Mesenchymal stem cell of Wharton's jelly (primary cell): ENCODE results near the genes FRMPD4 and VEGFD.

DNA sequence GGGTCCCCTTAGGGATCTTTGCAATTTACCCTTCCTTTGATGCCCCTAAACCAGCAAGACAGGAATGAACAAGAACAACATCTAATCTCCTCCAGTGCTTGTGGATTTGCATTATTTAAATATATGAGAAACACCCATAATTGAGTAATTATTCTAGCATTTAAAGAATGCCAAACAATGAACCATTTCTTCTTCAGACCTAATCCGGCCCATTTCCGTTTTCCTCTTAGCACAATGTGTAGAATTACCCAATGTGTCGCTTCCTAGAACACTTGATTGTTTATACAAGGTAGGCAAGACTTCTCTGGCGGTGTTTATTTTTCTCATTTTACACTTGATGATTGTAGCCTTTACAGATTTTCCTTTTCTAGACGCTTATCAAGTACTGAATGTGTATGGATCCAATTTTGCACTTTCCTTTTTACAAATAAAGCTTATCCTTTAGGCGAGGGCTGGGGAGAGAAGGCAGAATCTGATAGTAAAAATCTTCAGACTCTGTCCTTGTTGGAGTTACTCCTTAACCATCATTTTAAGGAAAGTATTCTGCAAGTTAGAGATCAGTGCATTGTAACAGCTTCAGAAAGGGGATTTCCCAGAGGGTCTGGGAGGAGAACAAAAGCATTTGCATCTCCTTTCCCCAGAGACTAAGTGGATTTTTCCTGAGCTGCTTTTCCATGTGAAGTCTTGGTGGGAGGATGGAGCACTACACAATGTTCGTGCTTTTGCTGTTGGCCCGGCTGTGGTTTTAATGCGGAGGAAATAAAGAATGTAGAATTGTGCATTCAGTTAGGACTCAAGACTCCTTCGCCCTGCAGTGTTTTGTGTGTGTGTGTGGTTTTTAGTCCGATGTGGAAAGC lies 43.8 kb downstream of the CLDN34 start:
- CAGE, long polyA plus RNA = no peak

DNA sequence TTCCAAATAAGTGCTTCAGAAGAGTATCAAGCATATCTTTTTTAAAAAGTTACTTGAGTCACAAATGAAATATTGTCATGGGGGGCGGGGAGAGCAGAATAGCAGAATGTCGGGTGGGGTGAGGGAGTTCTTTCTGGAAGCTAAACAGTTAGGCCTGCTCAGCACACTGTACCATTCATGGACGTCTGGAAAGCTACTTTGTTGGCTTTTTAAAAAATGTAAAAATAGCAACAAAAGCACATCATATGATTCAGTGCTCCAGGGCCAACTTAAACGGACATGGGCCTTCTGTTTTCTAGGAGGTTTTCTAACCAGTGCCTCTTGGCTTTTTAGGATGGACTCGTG lies 57.4 kb upstream of the CLCN4 start:
- CAGE, long polyA plus RNA = no peak

DNA sequence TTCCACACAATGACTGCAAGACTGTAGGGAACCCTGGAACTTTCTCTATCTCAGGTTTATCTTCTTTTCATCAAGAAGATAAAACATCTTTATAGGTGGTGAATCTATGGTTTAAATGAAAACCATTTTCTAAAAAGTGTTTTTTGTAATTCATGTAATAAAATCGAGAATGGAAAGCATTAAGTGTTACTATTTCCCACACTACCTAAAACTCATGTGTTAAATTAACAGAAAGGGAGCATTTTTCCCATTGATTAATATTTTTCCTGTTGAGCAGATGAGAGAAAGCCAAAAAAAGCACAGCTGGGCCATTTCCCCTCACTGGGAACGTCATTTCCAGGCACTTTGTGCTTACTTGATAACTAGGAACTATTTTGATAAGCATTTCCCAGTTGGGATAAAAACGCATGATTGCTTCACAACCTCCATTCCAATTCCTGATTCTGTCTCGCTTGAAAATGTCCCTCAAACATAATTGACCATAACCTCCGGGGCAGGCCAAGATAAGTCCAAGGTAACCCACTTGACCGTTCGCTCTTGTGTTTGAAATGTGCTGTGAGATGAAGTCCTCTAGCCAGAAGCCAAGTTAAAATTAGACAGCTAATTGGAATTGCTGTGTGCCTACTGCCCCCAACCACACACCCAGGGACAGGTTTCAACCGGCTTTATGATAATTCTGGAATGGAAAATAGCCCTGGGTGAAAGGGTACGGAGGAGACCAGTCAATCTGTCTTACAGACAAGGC lies 137.3 kb downstream of the MID1 start:
- CAGE, long polyA plus RNA = no peak

GRCh38 chrX:10769986-10770286 lies 149.6 kb upstream of the MID1 start:
- CAGE, long polyA plus RNA = no peak

DNA sequence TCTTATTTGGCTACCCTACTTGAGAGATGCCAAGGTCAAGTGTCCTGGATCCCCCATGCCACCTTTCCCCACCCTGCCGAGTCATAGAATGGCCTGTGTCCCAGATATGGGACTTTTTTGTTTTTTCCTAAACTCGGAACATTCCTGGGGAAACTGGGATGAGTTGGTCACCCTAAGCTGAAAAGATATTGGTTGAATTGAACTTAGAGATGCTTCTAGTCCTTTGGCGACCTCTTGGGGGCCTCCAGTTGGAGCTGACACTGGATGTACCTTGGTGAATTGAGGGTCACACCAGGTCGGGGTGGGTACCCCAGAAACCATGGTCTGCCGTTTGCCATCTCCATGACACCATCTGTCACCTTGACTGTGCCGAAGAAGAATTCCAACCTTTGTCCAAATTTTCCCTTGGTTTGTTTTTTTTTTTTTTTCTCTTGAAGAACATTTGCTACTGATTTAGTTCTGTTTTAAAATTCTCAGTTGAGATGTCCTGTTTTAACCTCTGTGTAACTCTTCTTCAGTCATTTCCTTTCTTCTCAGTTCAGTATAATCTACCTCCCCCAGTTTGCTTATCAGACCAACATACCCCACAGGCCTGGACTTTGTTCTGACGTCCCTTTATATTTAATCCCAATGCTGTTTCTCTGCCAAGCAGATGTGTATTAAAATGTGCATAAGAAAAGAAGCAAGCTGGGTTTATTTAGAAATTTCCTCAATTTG lies 24.1 kb downstream of the HCCS start:
- CAGE, long polyA plus RNA = no peak

DNA sequence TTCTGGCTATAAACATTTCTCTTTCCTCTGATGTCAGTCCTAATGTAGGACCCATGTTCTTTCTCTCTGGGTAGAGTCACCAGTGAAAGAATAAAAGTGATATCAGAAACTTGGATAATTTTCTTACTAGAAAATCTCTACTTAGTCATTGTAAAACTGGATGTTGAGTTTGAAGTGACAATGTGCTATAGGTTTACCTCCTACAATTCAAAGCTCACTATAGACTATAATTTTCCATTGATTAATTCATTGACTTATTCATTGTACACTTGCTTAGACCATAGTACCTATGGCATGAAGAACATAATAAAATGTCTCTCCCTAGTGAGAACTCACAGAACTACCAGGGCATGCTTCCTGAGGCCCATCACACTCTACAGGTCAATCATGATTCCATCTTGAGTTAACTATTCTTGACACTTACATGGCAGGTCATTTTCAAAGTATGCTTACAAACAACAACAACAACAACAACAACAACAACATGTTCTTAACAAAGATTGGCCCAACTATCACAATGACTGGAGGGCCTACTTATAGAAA lies 77.3 kb downstream of the AMELX start:
- CAGE, long polyA plus RNA = no peak

DNA sequence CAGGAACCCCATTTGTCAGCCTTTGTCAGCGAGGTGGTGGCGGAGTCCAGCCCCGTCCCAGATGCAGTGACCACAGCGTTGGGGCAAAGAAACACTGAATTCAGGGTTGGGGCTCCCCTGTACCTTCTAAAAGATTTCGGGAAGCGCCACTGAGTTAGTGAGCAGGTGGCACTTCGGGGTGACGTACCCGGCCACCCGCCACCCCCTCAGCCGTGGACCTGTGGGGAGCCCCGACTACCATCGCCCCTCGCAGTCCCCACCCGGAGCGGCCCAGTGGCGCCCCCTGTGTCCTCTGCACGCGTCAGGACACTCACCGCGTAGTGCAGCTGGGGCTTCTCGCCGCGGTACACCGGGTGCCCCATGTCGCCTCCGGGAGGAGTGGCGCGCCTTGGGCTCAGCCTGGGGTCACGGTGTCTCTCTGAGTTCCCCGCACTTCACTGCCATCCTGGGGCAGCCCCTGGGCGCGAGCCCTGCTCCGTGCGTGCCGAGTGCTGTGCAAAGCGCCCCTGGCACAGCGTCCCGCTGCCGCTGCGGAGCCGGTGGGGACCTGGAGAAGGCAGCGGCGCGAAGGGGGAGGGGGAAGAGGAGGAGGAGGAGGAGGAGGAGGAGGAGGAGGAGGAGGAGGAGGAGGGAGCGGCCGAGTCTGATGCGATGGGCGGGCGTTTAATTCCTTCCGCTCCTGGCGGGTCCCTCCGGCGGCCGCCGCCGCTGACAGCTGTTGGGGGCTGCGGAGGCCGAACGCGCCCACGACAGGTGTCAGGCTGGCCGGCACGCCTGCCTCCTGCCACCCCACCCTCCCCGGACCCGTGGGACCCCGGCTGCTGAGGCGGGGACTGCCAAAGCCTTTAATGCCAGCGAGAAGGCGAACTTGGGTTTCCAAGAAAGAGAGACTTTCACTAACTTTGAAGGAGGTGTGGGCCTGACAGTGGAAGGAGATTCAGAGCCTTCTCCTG lies 134.3 kb downstream of the AMELX start:
- CAGE, long polyA plus RNA = no peak

- CAGE, long polyA plus RNA = no peak
Measured at GRCh38 chrX:11663765-11664858, 1.6 kb downstream of the ARHGAP6 start.

GRCh38 chrX:11664859-11665571 lies 705 bp downstream of the ARHGAP6 start:
- CAGE, long polyA plus RNA = no peak

- CAGE, long polyA plus RNA = no peak
Measured at GRCh38 chrX:12137608-12138533, at the start of gene FRMPD4. TSS of gene FRMPD4 (plus strand) at chrX:12138473.

- CAGE, long polyA plus RNA = no peak
Measured at GRCh38 chrX:12970571-12971295, 4.2 kb upstream of the TMSB4X start.

- CAGE, long polyA plus RNA = no peak
Measured at GRCh38 chrX:12979944-12980529, 5.1 kb downstream of the TMSB4X start.

DNA sequence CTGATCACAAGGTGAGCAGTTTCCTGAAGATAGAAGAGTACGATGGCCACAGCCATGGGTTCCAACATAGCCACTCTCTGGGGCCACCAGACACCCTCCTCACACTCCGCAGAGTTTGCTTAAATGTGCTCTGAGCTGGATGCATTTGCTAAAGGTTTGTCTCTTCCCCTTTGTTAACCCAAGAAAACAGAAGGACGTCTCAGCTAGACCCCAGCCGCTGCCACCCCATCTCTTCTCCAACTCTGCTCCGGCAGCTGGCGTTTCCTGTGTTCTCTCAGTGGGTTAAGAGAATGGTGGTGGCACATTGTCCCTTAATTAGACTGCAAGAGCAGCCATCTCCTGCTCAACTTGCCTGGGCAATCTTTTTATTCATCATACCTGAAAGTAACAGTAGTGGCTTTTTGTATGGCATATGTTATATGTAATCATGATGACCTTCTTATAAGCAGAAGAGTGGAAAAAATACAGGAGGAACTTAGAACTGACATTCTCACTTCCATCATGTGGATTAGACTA lies 43.8 kb upstream of the FAM9C start:
- CAGE, long polyA plus RNA = no peak

- CAGE, long polyA plus RNA = no peak
Measured at GRCh38 chrX:13142801-13143404, 98.5 kb upstream of the FAM9C start.

- CAGE, long polyA plus RNA = no peak
Measured at GRCh38 chrX:13791471-13792091, 25.3 kb downstream of the GPM6B start.

GRCh38 chrX:13933099-13933679 lies 96.5 kb downstream of the GEMIN8 start:
- CAGE, long polyA plus RNA = no peak

GRCh38 chrX:15268876-15269496 lies 897 bp downstream of the ASB9 start:
- CAGE, long polyA plus RNA = no peak

- CAGE, long polyA plus RNA = no peak
Measured at GRCh38 chrX:15310079-15310668, 5.3 kb downstream of the ASB11 start.

GRCh38 chrX:15384313-15384593 lies at the start of gene VEGFD:
TSS of gene VEGFD (minus strand) at chrX:15384413.
- CAGE, long polyA plus RNA = no peak

- CAGE, long polyA plus RNA = no peak
Measured at GRCh38 chrX:16123917-16124555, 671 bp downstream of the GRPR start.